ENCODE measurements around the gene TRMO.

GRCh38 chr9:97704375-97704604, 7.2 kb upstream of the XPA start:
- PRO-cap = no peak

DNA sequence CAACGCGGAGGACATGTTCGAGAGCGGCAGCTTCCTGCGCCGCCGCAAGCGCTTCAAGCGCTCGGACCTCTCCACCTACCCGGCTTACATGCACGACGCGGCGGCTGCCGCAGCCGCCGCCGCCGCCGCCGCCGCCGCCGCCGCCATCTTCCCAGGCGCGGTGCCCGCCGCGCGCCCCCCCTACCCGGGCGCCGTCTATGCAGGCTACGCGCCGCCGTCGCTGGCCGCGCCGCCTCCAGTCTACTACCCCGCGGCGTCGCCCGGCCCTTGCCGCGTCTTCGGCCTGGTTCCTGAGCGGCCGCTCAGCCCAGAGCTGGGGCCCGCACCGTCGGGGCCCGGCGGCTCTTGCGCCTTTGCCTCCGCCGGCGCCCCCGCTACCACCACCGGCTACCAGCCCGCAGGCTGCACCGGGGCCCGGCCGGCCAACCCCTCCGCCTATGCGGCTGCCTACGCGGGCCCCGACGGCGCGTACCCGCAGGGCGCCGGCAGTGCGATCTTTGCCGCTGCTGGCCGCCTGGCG, 1.3 kb downstream of the FOXE1 start:
- PRO-cap = no peak

GRCh38 chr9:97918366-97919071, 3.8 kb downstream of the TRMO start:
- PRO-cap = no peak

- PRO-cap = no peak
Observed at GRCh38 chr9:97920748-97921368, 1.4 kb downstream of the TRMO start.

- PRO-cap = unidirectional peak, minus-strand start at chr9:97922176; bidirectional peak, plus-strand start at chr9:97922601, minus-strand start at chr9:97922529
Observed at GRCh38 chr9:97921881-97922829, at the start of gene TRMO. TSS of gene TRMO (minus strand) at chr9:97922500.

- PRO-cap = unidirectional peak, minus-strand start at chr9:98057176
Observed at GRCh38 chr9:98056815-98057443, 397 bp downstream of the NANS start.

DNA sequence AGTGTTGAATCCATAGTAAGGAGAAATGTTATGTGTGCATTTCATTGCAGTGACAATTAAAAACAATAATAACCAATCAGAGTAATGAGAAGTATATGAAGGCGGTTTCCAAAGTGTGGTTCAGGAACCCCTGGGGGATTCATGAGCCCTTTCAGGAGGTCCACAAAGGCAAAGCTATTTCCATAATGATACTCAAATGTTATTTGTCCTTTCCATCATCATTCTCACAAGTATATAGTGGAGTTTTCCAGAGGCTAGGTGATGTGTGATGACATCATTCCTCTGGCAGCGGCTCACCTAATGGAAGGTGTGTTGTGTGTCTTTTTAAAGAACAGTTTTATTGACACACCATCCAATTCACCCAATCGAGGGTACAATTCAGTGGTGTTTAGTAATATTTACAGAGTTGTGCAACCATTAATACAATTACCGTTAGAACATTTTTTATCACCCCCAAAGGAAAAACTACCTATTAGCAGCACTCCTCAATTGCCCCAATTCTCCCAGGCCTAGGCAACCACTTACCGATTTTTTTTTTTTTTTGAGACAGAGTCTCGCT, 9.7 kb downstream of the NANS start:
- PRO-cap = no peak

DNA sequence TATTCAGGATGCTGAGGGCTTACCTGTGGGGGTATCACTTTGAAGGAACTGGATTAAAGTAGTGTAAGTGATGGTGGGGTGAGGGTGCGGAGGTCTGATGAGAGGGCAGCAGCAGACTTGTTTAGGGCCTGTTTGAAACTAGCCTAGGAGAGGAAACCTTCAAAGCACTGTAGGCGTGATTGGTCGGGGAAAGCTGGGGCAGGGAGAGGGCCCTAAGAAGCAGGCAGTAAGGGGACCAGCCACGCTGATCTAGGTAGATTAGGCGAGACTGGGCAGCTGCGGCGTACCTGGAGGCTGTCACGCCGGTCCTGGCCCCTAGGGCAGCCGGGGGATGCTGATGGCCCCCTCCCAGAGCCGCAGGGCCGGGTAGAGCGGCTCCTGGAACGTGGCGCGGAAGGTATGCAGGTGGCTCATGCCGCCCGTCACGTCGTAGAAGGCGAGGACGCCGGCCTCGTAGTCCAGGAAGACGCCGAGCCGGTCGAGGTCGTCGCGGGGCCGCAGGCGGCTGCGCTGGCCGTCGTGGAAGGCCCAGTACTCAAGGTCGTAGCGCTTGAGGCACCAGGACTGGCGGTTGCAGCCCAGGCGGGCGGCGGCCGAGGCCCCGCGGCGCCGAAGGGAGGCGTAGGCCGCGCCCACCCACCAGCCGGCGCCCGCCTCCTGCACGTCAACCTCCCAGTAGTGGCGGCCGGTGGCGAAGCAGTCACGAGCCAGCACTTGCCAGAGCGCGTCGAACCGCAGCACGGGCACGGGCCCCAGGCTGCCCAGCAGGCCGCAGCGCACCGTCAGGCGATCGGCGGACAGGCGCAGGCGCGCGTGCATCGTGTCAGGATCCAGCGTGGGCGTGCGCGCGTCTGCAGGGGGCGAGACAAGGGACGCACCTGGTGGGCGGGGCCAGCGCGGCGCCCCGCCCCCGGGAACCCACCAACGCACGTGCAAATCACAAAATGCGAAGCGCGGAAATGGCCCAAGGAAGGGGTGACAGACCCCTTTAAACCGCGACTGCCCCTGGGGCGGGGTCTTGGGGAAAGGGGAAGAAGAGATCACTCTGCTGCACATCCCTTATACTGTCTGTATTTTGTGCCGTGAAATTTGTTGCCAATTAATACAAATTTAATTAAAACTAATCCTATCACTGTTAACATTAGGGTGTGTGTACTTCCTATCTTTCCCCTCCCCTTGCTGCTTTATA, 31.0 kb downstream of the NANS start:
- PRO-cap = no peak

- PRO-cap = no peak
Observed at GRCh38 chr9:98243733-98244303, 11.6 kb downstream of the TBC1D2 start.

DNA sequence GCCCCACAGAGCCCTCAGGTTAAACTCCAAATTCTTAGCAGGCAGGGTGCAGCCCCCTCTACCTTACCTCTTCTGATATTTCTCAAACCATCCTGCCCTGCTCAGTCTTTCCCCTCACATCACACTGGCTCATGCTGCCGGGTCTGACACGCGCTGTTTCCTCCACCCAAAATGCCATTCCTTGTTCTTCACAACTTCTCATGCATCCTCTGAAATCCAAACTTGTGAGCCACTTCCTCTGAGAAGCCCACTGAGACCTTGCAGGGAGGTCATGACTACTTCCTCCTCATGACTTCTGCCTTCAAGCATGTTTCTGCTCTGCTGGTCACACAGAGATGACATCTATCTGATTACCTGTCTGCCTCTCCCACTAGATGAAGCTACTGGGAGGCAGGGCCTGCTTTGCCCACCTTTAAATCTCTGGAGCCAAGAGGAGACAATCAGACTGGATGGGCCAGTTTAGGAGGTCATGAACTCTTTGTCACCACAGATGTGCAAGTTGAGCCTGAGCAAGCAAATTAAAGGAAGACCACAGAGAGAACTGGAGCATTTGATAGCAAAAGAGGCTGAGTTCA, 119.7 kb upstream of the TBC1D2 start:
- PRO-cap = no peak

GRCh38 chr9:98508020-98508566, 200.6 kb downstream of the GABBR2 start:
- PRO-cap = no peak

DNA sequence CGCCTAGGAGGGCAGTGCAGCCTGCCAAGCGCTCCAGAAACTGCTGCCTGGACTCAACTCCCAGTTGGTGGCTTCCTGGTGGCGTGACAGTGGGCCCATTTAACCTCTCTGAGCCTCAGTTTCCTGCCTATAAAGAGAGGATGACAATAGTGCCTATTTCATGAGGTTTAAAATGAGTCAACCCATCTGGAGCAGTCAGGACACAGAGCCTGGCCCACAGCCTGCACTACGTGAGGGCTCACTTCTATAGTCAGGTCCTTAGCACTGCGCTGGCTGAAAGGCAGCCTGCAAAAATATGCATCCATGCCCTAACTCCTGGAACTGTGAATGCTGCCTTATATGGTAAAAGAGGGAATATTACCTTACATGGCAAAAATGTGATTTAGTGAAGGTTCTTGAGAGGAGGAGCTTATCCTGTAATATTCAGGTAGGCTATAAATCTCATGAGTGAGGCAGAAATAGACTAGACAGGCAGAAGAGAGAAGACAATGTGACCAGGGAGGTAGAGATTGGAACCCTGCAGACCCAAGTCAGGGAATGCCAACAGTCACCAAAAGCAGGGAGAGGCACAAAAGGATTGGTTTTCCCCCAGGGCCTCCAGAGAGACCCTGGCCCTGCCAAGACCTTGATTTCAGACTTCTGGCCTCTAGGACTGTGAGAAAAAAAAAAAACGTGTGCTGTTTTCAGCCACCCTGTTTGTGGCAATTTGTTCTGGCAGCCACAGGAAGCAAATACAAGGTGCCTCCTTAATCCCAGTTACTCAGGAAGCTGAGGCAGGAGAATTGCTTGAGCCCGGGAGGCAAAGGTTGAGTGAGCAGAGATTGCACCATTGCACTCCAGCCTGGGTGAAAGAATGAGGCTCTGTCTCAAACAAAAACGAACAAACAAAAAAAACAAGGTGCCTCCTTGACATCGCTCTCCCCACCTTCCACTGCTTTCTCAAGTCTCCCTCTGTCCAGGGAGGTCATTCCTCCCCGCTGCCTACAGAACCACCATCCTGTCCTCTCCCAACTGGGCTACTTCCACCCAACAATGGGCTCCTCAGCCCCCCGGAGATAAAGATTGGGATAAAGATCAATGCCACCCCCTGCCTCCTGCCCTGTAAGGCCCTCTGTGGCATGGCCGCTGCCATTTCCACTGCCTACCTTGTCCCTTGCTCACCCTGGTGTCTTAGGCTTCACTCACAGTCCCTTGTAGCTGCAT, 98.2 kb downstream of the GABBR2 start:
- PRO-cap = no peak

DNA sequence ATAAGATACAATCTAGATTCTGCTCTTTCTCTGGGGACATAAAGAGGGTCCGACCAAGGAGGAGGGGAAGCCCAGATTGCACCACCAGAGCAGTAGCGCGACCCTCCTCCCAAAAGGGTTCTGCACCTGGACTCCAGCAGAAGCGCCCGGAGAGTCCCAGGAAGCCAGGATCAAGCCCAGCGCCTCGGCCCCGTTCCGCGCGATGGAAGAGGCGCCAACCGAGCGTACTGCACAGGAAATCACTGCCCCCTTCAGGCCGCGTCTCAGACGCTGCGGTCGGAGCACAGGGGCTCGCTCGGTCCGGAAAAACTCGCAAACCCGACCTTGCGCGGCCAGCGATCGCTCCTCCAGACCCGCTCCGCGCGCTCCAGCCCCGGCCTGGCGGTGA, 1.6 kb downstream of the GABBR2 start:
- PRO-cap = no peak

DNA sequence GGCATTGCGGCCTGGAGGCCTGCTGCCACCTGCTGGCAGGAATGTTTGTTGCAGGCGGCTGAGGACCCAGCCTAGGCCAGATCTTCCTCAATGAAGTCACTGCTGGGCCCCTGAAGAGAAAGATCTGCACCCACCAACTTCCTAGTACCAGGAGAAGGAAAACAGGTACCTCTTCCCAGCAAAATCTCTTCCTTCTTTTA, 5.1 kb downstream of the ANKS6 start:
- PRO-cap = no peak

DNA sequence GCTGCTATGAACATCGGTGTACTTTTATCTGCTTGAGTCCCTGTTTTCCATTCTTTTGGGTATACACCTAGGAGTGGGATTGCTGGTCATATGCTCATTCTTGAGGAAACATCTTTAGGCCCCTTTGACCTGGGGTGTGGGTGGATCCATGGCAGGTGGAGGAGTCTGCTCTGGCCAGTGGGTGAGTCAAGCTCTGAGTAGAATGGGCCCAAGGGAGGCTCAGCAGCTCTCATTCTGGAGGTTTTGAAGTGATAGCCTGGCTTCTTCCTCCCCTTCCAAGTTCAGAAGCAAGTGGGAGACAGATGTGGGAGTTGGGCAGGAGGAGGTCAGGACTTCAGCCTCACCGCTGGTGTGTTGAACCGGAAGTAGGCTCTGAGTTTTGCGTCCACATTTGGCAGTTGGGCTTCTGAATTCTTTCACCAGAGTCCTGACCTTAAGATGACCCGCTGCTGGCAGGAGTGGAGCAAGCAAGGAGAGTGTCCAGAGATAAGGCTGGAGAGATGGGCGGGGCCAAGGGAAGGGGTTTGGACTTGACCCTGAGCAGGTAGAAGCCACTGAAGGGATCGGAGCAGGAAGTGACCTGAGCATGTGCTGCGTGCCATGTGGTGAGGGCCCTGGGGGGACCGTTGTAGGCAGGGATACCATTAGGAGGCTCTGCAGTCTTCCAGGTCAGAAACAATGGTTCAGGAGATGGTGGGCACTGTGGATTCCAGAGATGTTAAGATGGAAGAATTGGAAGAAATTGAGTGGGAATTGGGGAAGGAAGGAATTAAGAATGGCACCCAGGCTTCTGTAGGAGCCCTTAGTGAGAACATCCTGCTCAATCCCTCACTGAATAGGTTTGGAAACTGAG, 25.7 kb downstream of the GALNT12 start:
- PRO-cap = no peak

DNA sequence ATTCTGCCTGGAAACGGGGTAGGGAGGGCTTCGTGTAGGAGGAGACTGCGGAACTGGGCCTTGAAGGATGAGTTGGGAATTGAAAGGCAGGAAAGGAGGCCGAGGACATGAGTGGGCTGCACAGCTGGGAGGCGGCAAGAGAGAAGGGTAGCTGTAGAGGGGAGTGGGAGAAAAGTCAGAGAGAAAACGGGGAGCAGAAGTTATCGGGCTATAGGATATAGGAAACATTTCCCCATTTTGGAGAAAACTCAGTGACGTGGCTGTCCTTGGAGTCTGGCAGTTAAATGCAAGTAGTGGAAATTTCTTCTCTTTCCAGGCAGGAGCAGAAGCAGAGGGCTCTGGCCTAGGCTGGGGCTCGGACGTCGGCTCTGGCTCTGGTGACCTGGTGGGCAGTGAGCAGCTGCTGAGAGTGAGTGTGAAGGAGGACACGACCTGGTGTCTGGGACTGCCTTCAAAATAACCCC, 79.4 kb downstream of the COL15A1 start:
- PRO-cap = no peak

- PRO-cap = no peak
Observed at GRCh38 chr9:99059124-99060111, 45.5 kb upstream of the TGFBR1 start.

- PRO-cap = no peak
Observed at GRCh38 chr9:99073982-99075006, 30.6 kb upstream of the TGFBR1 start.

GRCh38 chr9:99239279-99240079, 17.4 kb downstream of the SEC61B start:
- PRO-cap = no peak

GRCh38 chr9:99368114-99369083, 146.3 kb downstream of the SEC61B start:
- PRO-cap = no peak